ENCODE measurements around a stretch of chr18.

DNA sequence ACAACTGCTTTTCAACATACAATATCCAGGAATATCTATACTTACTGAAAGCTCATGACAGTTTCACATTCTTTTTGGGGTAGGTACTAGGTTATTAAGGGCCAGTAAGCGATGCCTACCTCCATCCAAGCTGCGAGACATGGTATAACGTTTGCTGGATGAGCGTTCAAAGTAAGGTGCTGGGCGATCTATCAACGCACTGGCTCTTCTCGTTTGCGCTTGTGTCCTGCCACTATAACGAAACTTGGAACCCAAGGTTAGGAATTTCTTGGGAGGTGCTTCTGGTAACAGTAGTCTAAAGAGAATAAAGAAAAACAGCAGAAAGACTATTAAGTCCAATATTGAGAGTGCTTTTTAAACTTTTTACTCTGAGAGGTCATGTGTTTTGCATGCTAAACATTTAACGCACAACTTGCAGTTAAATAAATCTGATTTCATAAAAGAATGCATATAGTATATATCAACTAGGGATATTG, 120.5 kb downstream of the EPB41L3 start:
- RRBS: no CpG with 5 or more reads among the region's 10 CpGs

GRCh38 chr18:5456578-5457093, 87.2 kb downstream of the EPB41L3 start:
- RRBS: no CpG with 5 or more reads among the region's 9 CpGs

GRCh38 chr18:6763450-6763870, 33.9 kb downstream of the ARHGAP28 start:
- RRBS: no CpG with 5 or more reads among the region's 6 CpGs

- RRBS: no CpG with 5 or more reads among the region's 5 CpGs
Observed at GRCh38 chr18:6994083-6994496, 123.5 kb downstream of the LAMA1 start.

DNA sequence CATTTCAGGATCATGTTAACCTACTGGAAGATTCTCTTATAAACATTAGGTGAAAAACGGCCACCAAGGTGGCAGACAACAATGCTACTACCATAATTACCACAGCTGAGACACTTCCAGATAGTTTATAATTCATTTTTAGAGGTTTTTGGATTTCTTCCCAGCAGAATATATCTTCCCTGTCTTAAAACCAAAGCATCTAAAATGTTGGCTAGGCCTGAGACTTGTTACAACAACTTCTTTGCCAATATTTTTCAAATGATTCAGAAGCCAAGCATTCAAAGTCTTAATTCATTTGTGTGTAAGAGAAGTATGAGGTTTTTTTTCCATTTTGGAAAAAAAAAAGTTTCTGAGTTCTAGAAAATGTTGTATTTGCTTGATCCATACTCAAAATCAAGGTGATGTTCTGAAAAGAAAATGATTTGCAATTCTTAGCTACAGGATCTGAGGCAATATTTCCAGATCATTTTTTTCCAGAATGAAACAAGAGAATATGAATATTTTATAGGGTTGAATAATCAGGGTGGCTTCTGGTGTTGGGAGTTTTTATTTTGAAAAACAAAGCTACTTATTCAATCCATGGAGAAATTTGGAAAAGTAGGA, 32.8 kb downstream of the LAMA1 start:
- RRBS: no CpG with 5 or more reads among the region's 1 CpG

GRCh38 chr18:7116914-7117302, 689 bp downstream of the LAMA1 start:
- RRBS: 7% methylated on average over 15 of the region's 44 CpGs

GRCh38 chr18:7233754-7234551, 3.1 kb downstream of the LRRC30 start:
- RRBS: no CpG with 5 or more reads among the region's 10 CpGs

DNA sequence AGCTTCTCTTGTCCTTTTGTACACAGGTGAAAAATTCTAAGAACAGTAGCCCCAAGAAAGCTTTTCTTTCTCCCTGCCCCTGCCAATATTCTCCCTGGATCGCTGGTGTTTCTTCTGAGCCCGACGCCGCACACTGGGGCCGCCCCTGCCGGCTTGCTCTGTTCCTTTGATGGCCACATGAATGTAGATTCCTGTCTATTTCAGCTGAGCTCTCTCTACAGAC, 106.8 kb upstream of the PTPRM start:
- RRBS: no CpG with 5 or more reads among the region's 6 CpGs

GRCh38 chr18:7559652-7560292, 7.3 kb upstream of the PTPRM start:
- RRBS: no CpG with 5 or more reads among the region's 5 CpGs

DNA sequence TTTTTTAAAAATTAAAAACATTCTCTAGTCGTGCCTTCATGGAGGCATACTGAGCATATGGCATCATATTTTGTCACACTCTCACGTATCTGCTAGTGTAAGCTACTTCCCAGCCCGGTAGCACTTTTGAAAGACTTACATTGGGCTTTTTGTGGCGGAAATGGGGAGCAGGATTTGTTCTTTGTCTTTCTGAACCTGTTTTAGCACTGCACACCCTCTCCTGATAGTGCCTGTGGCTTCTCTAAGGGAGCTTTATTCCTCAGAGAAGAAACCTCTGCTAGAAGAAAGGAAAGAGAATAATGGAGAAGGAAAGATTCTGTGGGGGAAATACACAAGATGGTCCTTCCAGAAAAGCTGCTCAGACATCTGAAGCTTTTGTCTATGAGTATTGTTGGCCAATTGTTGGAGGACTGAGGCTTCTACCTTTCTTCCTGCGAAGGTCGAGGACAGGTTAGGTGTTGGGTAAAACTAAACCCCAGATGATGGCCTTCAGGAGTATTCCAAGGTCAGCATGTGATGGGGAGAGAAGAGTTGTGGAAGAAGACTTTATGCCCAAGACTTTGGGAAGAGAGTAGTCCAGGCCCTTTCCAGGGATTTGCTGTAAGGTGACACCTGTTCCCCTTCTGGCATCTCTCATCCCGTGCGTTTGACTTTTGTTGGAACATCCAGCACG, 121.1 kb downstream of the PTPRM start:
- RRBS: no CpG with 5 or more reads among the region's 9 CpGs

GRCh38 chr18:7784670-7785317, 217.7 kb downstream of the PTPRM start:
- RRBS: no CpG with 5 or more reads among the region's 2 CpGs

GRCh38 chr18:7941408-7941858, 374.3 kb downstream of the PTPRM start:
- RRBS: no CpG with 5 or more reads among the region's 5 CpGs

DNA sequence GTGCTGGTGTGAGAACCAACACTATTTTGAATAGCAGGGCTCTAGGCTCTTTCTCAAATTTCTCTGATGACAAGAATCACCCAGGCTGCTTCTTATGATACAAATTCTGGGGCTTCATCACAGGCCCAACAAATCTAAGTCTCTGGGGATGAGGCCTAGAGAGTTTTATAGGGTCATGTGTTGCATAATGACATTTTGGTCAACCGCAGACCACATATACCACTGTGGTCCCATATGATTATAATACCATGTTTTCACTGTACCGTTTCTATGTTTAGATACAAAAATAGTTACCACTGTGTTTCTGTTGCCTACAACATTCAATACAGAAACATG, 485.0 kb downstream of the PTPRM start:
- RRBS: no CpG with 5 or more reads among the region's 2 CpGs

- RRBS: no CpG with 5 or more reads among the region's 9 CpGs
Observed at GRCh38 chr18:8703912-8704257, 1.5 kb upstream of the MTCL1 start.

DNA sequence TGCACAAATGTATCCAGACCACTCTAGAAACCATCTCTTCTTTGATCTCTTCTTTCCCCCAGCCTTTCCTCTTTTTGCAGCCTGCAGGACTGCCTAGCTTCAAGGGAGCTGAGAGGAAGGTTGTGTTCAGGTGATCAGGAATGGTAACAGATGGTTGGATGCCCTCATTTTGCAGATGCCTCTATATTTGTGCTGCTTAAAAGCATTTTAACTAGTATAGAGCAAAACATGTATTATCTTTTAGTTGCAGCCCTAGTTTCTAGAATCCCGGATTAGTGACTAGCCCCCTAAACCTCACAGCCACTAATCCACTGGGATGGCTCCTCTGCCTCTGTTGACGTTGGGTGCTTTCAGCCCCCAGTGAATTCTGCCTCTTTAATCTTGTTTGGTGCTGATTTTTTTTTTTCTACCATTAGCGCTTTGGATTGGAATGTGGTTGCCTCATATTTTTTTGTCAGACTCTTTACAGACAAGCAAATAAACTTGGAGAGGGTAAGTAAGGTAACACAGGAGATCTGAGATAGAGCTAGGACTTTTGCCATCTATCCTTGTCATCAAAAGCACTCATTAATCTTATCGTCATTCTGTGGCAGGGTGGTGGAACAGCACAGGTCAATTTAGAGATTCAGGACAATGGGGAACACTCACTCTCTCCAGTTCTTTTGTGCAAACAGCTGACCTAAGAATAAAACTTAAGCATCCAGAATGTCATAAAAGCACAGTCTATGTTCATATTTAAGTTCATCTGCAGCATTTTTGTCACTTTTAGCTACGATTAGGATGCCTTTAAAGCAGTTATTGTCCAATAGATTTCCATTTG, 103.7 kb upstream of the NDUFV2 start:
- RRBS: no CpG with 5 or more reads among the region's 5 CpGs

DNA sequence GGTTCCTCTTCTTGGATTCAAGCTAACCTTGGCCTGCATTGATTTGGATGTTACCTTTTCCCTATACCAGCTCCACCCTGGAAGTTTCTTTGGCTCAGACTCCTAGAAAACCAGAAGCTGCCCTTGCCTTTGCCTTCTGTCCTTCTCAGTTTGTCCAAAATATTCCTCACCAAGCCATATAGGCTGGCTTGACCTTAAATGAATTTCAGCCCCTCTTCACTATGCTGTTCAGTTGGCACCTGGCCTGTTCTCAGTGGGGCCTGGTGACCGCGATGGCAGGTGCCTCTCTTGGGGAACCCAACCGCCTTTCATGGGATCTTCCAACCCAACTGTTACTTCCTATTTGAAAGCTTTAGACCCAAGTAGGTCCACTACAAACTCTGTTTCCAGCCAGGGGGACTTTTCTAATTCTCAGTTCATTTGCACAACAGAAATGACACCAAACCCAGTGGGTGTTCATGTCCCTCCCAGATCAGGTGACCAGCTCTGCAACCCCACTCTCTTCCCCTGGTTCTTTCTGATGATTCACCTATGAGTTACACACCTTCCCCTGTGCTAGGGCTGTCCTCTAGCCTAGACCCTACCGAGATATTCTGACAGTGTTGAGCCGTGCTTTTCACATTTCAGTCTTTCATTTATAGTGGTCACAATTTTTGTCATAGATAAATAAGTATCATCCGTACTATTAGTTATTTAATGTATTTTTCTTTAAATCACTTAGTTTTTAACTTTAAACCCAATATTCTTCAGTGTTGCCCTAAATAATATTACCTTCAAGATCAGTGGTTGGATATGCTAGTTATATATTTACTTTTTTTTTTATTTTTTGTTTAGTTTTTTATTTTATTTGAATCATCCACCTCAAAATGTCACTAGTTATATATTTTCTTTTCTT, 35.6 kb upstream of the NDUFV2 start:
- RRBS: no CpG with 5 or more reads among the region's 6 CpGs

DNA sequence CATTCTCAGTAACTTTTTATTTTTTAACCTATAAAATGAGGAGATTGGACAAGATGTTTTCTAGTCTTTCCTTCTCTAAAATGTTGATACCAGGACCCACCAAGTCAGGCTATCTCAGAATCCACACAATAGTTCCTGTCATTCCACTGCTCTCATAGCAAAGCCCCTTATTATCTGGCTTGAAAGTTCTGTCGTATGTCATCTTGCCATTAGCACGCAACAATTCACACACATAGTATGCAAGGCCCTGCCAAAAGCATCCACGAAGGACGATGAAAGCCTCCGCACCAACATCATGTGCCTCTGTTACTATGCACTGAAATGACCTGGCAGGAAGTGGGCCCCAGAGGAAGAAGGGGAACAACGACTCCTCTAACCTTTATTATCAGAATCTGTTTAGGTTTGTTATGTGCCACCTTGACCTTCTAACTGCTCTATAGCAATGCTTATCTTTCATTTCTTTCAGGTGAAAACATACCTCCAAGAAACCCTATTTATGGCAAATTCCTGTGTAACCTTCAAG, 7.3 kb upstream of the NDUFV2 start:
- RRBS: no CpG with 5 or more reads among the region's 6 CpGs

GRCh38 chr18:9131548-9132145, 4.9 kb upstream of the ANKRD12 start:
- RRBS: no CpG with 5 or more reads among the region's 4 CpGs